HCT116 (cell line): ENCODE measurements around the genes ADAM15, SLC50A1, DPM3, CLK2, HCN3, PKLR, YY1AP1 and SYT11.

GRCh38 chr1:155050782-155051552 is at the start of gene ADAM15:
ADAM15 (plus strand) TSS chr1:155051316.
- RRBS, result 3% methylated on average over 34 of the region's 88 CpGs

DNA sequence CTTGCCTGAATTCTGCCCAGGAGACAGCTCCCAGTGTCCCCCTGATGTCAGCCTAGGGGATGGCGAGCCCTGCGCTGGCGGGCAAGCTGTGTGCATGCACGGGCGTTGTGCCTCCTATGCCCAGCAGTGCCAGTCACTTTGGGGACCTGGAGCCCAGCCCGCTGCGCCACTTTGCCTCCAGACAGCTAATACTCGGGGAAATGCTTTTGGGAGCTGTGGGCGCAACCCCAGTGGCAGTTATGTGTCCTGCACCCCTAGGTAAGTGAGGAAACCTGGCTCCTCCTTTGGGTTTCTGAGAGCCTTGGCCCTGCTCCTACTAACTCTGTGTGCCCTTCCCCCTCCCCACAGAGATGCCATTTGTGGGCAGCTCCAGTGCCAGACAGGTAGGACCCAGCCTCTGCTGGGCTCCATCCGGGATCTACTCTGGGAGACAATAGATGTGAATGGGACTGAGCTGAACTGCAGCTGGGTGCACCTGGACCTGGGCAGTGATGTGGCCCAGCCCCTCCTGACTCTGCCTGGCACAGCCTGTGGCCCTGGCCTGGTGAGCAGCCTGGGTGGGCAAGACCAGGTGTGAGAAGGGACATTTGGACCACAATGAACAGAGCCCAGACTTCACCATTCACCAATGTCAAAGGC is 5.5 kb upstream of the EFNA4 start:
- RRBS, result no CpG with 5 or more reads among the region's 10 CpGs

DNA sequence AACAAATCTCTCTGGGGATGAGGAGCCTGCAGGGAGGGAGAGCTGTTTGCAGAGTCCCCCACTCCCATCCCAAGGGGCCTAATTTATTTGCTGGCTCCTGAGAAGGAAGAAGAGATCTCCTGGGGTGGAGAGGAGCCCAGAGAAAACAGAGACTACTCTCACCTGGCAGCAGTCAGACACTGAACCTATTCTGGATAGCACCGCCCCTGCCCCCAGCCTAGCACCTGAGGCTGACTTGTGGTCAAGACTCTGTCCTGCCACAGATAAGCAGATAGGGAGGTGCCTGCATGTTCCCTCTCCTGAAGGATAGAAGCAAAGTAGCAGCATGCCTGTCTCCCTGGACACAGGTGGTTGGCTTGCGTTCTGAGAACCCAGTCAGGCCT is 1.4 kb upstream of the EFNA3 start:
- RRBS, result no CpG with 5 or more reads among the region's 2 CpGs

DNA sequence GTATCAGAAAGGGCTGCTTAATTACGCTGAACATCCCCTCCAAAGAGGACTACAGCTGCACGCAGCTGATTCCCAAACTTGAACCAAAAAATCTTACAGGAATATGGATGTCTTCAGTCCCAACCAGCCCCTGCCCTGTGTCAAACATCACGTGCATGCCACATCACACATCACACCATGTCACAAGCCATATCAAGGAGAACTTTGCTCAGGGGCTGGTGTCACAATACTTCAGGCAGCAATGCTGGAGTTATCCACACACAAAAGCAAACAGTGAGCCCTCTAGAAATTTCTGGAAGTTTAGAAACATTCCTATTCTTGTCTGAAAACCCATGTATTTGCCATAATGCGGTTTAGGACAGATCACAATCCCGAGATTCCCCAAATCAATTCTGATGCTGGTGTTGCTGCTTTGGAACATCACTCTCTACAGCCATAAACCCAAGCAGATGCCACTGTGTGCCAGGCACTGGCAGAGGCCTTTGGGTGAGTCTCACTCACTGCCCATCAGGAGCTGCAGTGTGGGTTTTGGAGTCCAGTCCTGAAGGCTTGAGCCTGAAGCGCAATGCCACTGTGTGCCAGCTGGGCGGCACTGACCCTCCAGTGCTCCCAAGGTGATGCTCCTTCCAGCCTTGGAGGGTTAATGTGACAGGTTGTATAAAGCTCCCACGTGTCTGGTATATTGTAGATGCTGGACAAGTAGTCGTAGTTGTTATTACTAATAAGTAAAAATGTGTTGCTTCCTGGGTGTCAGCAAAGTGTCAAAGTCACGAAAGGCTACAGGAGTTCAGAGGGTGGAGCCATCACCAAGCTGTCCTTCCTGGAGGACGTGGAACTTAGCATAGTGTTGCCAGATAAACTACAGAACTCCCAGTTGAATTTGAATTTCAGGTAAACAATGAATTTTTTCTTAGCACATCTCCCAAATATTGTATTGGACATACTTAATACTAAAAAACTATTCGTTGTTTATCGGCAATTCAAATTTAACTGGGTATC is 20.1 kb upstream of the EFNA1 start:
- RRBS, result no CpG with 5 or more reads among the region's 13 CpGs

GRCh38 chr1:155125261-155125842 is 2.3 kb upstream of the EFNA1 start:
- RRBS, result no CpG with 5 or more reads among the region's 17 CpGs

GRCh38 chr1:155134983-155135943 is at the start of gene SLC50A1:
SLC50A1 (plus strand) TSS chr1:155135852.
- RRBS, result 2% methylated on average over 20 of the region's 63 CpGs

- RRBS, result no CpG with 5 or more reads among the region's 12 CpGs
These were observed 2.1 kb downstream of the SLC50A1 start for GRCh38 chr1:155137334-155138566.

DNA sequence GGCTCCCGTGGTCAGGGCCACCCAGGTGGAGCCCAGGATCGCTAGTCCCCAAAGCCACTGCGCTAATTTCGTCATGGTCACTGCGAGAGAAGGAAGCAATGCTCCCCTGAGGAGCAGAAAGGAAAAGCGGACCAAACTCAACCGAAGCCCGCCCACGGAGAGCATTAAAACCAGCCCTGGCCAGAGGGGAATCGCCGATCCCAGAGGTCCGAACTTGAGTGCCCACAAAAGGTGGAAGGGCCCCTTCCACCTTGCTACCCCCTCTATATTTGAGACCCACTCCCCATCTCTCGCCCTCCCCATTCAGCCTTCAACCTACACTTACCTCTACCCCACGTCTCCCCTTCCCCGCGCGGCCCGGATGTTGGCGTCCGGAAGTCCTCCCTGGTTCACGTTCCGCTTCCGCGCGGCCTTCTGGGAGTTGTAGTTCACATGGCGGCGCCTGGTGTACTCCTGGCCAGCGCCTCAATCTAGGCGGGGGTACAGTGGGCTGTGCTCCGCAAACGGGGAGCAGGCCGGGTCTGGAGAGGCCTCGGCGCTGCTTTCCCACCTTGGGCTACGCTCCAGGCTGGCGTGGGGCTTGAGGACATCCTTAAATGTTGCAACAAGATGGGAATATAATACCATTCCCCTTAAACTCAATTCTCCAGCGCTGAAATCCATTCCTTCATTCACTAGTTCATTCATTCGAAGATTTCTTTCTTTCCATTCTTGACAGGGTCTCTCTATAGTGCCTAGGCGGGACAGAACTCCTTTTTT is at the start of gene DPM3:
TSS of gene DPM3 (minus strand) at position 366 of the 759 bp plus-strand sequence.
- RRBS, result no CpG with 5 or more reads among the region's 39 CpGs

DNA sequence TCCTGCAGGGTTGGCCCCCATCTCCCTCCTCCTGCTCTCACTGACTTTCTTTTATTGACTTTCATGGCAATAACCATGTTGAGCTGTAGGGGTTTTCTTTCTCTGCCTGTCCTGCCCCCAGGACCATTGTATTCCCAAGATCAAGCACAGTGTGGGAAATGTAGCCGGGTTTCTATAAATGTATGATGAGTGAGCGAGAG is 5.9 kb upstream of the DPM3 start:
- RRBS, result no CpG with 5 or more reads among the region's 2 CpGs

- RRBS, result no CpG with 5 or more reads among the region's 8 CpGs
These were observed 2.9 kb downstream of the TRIM46 start for GRCh38 chr1:155176313-155177092.

GRCh38 chr1:155177093-155177740 is 3.6 kb downstream of the TRIM46 start:
- RRBS, result no CpG with 5 or more reads among the region's 9 CpGs

DNA sequence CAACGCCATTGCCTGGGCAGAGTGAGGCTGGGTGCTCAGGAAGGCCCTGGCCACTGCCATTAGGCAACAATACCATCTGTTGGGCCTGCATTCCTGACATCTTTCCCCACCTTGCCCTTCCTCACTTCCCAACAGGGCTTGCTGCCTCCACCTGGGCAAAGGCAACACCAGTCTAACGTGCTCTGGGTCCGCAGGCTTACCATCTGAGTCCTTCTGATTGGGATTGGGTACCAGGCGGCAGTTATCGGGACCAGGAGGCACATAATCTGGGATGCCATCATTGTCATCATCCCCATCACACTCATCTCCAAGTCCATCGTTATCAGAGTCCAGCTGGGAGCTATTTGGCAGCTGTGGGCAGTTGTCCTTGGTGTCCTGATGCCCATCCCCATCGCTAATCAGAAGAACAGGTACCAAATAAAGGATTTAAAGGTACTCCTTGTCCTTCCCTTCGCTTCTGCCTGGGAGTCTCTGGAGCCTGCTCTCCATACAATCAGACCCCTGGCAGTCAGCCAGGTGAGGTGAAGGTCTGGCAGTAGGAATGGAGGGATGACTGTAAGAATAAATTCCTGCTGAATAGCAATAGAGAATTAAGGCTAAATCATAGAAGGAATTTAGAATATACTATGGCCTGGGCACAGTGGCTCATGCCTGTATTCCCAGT is 9.4 kb downstream of the THBS3 start:
- RRBS, result no CpG with 5 or more reads among the region's 8 CpGs

GRCh38 chr1:155211337-155212608 is 3.3 kb downstream of the MTX1 start:
- RRBS, result no CpG with 5 or more reads among the region's 25 CpGs

- RRBS, result 1% methylated on average over 15 of the region's 87 CpGs
These were observed at the start of gene CLK2 for GRCh38 chr1:155272798-155273977. CLK2 (minus strand) TSS chr1:155273504.

DNA sequence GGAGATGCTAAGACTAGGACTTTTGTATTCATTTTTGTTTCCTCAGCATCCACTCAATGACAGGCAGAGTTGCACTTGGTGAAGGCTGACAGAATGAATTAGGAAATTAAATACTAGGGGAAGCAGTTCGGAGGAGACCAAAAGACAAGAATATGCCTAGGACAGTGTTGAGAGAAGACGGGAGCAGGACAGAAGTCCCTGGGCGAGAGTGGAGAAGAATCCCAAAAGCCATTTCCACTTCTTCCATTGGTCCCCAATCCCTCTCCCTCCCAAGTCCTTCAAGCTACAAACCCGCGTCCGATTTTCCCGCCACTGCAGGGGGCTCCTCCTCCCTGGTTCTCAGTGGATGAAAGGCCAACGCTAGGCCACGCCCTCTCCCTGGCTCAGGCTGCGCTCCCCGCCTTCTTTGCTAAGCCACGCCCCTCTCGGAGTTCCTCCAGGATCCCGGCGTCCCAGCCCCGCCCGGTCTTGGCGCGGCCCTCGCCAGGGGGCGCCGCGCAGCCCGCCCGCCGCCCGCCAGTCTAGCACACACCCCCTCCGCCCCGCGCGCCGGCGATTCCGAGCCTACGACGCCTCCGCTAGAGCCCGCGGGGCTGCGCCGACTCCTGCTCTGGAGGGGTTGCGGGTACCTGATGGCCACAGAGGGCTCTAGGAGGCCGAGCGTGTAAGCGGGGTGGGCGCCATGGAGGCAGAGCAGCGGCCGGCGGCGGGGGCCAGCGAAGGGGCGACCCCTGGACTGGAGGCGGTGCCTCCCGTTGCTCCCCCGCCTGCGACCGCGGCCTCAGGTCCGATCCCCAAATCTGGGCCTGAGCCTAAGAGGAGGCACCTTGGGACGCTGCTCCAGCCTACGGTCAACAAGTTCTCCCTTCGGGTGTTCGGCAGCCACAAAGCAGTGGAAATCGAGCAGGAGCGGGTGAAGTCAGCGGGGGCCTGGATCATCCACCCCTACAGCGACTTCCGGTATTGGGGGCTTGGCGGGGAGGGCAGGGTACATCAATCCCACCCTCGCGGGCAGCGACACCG is at the start of gene HCN3:
TSS of gene HCN3 (plus strand) at position 555 of the 1,023 bp plus-strand sequence.
- RRBS, result 2% methylated on average over 18 of the region's 73 CpGs

- RRBS, result no CpG with 5 or more reads among the region's 5 CpGs
These were observed at the start of gene PKLR for GRCh38 chr1:155301262-155301722. PKLR (minus strand) TSS chr1:155301438.

GRCh38 chr1:155648276-155648892 is 38.4 kb downstream of the MSTO1 start:
- RRBS, result no CpG with 5 or more reads among the region's 5 CpGs

DNA sequence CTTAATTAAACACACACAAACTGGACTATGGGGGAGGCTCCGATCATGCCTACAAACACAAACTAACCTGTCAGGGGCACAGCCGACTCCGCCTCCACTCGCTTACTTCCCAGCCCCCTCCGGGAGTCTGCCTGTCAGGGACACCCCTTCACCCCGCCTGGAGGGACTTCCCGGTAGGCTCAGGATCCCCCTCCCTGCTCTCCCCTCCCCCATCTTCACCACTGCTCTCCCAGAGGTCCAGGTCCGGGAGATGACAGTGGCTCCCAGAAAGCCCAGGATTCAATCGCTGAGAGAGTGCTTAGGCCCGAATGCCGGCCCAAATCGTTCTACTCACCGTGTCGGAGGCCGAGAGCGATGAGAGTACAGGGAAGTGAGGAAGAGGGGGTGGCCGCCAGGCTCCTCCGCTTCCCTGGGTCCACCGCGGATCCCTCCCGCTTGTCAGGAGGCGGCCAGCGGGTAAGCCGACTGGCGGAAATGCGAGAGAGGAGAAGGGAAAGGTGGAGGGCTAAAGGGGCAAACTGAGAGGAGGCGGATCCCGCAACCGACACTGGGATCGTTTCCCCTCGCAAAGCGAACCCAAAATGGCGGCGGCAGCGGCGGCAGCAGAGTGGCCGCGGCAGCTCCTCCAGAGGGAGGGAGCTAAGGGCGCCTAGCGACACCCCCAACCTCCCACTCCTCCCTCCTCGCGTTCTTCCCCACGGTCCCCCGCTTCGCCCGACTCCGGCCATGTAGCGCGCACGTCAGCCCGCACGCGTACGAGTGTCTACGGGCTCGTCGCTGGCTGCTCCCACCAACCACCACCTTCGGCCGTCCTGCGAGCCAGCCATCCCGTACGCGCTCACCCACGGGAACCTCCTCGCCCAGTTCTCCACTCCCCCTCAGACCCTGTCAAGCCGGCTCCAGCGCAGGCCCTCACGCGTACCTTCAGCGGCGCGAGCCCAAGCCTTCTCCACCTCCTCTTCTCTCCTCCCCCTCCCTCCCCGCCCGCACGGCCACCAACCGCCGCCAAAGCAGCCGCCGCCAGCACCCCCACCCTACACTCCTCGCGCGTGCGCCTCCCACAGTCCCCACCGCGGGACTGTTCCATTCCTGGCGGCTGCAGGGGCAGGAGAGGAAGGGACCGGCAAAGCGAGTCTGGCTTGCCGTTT is at the start of gene YY1AP1:
TSS of gene YY1AP1 (minus strand) at position 1,038 of the 1,148 bp plus-strand sequence.
- RRBS, result 2% methylated on average over 3 of the region's 89 CpGs

DNA sequence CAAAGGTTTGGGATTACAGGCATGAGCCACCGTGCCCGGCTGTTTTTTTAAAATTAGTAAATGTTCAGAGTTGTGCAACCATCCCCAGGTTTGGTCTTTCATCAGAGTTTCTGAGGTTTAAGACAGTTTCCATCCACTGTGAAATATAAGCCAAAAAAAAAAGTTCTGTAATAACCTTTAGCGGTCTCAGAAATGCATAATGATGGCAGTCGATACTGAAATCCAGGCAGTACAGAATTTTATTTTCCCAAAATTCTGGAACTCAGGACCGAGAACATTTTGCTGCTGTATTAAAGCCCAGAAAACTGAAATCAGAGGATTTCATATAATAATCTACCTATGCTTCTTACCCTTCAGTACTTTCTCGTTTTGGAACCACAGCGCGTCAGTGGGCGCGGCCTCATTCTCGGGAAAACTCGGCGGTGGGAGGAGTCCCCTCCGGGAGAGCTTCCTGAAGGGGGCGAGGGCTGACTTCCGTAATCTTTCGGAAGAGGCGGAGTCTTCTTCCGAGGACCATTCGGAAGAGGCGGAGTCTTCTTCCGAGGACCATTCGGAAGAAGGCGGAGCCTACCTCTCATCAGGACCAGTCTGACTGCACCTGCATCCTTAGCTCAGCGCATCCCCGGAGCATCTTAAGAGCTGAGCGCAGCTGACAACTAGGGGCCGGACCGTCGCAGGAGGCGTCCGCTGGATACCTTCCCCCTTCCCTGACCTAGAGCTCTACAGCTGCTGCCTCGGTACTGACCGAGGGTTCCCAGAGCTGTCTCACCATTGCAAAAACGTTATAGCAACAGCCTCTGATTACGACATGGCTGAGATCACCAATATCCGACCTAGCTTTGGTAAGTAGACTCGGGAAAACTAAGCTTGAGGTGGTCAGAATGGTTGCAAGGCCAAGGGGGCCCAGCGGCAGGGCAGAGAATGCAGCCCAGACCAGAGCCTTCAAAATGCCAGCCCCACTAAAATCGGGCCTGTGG is at the start of gene SYT11:
TSS of gene SYT11 (plus strand) at position 614 of the 977 bp plus-strand sequence.
- RRBS, result 0% methylated on average over 1 of the region's 40 CpGs

GRCh38 chr1:155899837-155900860 is 11.0 kb downstream of the RIT1 start:
- RRBS, result no CpG with 5 or more reads among the region's 7 CpGs